Stomach (tissue), 7 donors: ENCODE measurements around the genes RPS15 and REXO1.

DNA sequence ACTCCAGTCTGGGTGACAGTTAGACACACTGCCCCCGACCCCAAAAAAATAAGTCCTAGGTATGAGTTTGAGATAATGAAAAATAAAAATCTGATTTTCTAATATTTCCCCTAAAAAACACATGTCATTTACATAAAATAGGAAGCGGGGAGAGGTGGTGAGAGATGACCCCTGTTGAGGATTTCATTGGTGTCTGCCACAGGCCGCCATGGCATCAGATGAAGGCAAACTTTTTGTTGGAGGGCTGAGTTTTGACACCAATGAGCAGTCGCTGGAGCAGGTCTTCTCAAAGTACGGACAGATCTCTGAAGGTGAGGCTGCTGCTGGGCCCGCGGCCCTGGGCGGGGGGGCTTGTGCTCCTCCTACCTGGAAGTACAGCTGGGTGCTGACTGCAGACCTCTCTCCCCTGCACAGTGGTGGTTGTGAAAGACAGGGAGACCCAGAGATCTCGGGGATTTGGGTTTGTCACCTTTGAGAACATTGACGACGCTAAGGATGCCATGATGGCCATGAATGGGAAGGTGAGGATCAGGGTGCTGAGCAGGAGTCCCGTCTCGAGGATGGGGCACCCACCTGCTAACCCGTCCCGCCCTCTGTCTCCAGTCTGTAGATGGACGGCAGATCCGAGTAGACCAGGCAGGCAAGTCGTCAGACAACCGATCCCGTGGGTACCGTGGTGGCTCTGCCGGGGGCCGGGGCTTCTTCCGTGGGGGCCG, 1.8 kb downstream of the CIRBP start:
- PRO-cap: no peak
- RAMPAGE, long total RNA, 5 experiments: no peak in any of the 5 experiments
- RRBS: no CpG with 5 or more reads among the region's 25 CpGs

DNA sequence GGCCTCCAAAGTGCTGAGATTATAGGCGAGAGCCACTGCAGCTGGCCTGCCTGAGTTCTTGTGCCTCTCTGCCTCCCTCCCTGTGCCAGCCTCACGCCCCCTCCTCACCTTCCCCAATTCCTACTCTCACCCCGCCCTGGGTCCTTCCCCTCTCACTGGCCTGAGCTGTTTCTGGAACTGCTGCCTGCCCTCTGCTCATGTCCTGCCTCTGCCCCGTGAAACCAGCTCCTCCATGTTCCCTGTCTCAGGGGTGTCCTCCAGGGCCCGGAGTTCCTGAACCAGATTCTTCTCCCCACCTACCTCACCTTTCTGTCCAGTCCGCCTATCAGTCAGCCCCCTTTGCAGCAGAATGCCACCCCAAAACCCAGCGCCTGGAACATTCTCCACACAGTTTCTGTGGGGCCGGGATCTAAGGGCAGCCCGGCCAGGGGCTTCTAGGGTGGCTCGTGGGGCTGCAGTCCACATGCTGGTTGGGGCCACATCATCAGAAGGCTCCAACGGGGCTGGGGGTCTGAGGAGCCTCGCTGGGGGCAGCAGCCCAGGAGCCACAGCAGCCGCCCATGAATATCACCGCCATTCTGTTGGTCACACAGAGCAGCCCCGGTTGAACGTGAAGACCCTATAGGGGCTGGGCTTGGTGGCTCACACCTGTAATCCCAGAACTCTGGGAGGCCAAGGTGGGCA, 3.1 kb upstream of the NDUFS7 start:
- PRO-cap: no peak
- RAMPAGE, long total RNA, 5 experiments: no peak in any of the 5 experiments
- RRBS: no CpG with 5 or more reads among the region's 16 CpGs

GRCh38 chr19:1395370-1396565, 5.6 kb downstream of the GAMT start:
- PRO-cap: unidirectional peak, plus-strand start at chr19:1395770
- RAMPAGE, long total RNA, 5 experiments: no peak in any of the 5 experiments
- RRBS: 60% methylated on average over 19 of the region's 57 CpGs

- PRO-cap: bidirectional peak, plus-strand start at chr19:1412108, minus-strand start at chr19:1411865
- RAMPAGE, long total RNA, 5 experiments: start-site peak on the plus strand in 2 of 5 experiments, at chr19:1411487-1412450 at its widest, 5 to 18 reads per replicate
- RRBS: no CpG with 5 or more reads among the region's 32 CpGs
These were observed 4.3 kb downstream of the DAZAP1 start for GRCh38 chr19:1411330-1412465.

GRCh38 chr19:1412466-1412718, 5.0 kb downstream of the DAZAP1 start:
- PRO-cap: unidirectional peak, minus-strand start at chr19:1412595
- RAMPAGE, long total RNA, 5 experiments: no peak in any of the 5 experiments
- RRBS: 36% methylated on average over 4 of the region's 10 CpGs

GRCh38 chr19:1438318-1439351, at the start of gene RPS15:
RPS15 (plus strand) TSS chr19:1438396.
- PRO-cap: bidirectional peak, plus-strand start at chr19:1438405, minus-strand start at chr19:1438248
- RAMPAGE, long total RNA, 5 experiments: start-site peak on the plus strand in 5 of 5 experiments, at chr19:1438396-1438428 at its widest, 103 to 17,701 reads per replicate
- RRBS: 2% methylated on average over 35 of the region's 104 CpGs

DNA sequence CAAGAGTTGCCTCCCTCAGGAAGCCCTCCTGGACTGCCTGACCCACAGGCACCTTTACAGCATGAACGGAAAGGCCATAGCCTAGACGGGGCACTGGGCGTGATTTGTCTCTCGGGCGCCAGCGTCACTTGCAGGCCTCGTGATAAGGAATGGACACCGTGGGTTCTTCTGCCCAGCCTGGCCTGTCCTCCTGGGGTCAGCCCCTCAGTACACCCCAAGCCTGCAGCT, 911 bp upstream of the UQCR11 start:
- PRO-cap: no peak
- RAMPAGE, long total RNA, 5 experiments: no peak in any of the 5 experiments
- RRBS: no CpG with 5 or more reads among the region's 8 CpGs

GRCh38 chr19:1609147-1610040, 4.1 kb upstream of the UQCR11 start:
- PRO-cap: no peak
- RAMPAGE, long total RNA, 5 experiments: no peak in any of the 5 experiments
- RRBS: no CpG with 5 or more reads among the region's 24 CpGs

DNA sequence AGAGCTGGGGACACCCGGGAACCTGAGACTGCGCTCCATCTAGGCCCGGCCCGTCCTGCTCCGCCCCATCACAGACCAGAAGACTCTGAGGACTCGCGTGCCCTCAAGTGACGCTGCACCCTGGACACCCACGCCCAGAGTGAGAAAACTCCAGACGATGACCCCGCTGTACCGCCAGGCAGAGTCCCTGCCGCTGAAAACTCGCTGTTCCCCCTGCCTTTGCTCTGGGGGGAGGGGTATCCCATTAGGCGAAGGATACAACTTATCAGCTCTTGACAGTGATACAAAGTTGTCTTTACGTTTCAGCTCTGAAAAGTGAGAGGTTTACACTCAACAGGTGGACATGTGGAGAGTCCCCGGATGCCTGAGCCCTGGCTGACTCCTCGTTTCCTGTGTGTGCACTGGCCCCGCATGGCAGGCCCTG, 5.9 kb downstream of the TCF3 start:
- PRO-cap: no peak
- RAMPAGE, long total RNA, 5 experiments: no peak in any of the 5 experiments
- RRBS: no CpG with 5 or more reads among the region's 19 CpGs

GRCh38 chr19:1648705-1649777, 3.4 kb downstream of the TCF3 start:
- PRO-cap: no peak
- RAMPAGE, long total RNA, 5 experiments: no peak in any of the 5 experiments
- RRBS: no CpG with 5 or more reads among the region's 27 CpGs

DNA sequence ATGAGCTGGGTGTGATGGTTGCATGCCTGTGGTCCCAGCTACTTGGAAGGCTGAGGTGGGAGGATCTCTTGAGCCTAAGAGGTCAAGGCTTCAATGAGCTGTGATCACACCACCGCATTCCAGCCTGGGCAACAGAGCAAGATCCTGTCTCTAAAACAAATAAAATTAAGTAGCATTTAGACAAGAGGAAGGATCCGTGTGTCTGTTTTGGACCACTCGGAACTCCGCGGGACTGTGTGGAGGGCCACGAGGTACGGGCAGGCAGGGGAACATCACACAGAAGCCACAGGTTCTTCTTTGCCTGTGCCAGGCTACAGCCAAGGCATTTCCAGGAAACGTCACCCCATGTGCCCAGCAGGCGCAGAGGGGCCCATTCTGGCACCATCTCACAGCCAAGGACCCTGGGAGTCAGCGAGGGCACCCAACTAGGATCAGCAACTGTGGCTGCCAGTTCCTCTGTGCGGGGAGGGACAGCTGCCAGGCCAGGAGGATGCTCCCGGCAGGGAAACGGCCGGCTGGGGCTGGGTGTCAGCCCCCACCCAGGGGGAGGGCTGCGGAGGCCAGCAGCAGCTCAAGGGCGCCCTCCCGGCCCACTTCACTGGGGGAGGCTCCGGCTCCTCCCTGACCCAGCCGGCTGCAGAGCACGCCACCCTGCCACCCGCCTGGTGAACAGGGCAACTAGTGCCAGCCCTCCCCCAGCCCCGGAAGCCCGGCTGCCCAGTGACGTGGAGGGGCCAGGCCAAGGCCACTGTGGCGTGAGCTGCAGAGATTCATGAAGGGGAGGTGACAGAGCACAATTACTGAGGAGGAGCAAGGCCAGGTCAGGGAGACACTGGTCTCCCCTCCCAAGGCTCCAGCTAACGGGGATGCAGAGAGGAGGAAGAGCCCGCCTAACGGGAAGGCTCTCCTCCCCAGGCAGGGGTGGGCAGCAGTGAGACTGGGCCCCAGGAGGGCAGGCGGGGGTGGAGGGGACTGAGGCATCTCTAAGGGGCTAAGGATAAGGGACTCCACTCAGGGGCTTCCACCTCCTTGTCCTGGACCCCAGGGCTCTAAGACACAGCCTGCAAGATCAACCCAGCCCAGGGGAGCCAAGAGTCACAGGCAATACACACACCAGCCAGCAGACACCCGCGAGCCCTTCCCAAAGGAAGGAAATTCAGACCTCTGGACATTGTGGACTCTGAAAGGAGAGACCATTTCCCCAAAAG, 14.8 kb downstream of the REXO1 start:
- PRO-cap: no peak
- RAMPAGE, long total RNA, 5 experiments: no peak in any of the 5 experiments
- RRBS: 66% methylated on average over 8 of the region's 31 CpGs

DNA sequence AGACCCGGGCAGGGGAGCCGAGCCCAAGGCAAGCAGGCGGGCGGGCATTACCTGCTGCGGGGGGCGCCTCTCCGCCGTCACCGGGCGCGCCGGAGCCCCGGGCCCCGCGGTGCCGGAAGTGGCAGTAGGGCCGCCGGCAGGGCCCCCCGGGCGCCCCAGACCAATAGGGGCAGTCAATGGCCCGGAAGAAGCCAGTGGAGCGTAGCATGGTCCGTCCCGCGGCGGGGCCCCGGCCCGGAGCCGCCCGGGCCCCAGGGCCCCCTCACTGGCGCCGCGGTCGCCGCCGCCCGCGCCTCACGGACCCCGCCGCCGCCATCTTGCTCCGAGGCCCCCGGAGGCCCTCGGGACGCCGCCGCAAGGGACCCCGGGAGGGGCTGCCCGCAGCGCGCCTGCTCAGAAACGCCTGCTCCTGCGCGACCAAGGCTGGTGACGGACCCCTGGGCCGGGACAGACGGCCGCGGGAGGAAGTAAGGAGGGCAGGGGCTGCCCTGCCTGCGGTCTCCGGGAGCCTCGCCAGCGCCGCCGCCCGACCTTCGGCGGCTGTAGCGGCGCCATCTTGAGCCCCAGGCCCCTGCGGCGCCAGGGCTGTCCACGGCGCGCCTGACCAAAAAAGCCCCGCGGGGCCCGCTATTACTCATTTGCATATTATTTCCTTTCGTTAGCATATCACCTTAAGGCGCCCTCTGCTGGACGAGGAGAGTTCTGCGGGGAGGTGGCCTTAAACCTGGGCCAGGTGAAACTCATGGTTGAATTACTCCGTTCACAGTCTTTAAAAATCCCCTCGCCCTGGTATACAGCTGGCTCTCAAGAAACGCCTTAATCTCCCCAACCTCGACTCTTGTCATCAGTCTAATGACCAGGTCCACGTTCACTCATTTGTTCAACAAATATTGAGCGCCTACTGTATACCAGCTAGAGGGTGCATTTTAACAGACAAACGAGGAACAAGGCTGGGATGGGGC, at the start of gene REXO1:
Gene REXO1, minus strand, starts transcription at position 333 of the 962 bp plus-strand sequence.
- PRO-cap: unidirectional peak, minus-strand start at position 319 of the sequence; unidirectional peak, minus-strand start at position 558 of the sequence
- RAMPAGE, long total RNA, 5 experiments: no peak in any of the 5 experiments
- RRBS: 1% methylated on average over 39 of the region's 90 CpGs

GRCh38 chr19:1854019-1854489, 5.8 kb upstream of the REXO1 start:
- PRO-cap: no peak
- RAMPAGE, long total RNA, 5 experiments: start-site peak on the minus strand in 2 of 5 experiments, at chr19:1854111-1854301 at its widest, 11 to 23 reads per replicate
- RRBS: 63% methylated on average over 1 of the region's 13 CpGs

DNA sequence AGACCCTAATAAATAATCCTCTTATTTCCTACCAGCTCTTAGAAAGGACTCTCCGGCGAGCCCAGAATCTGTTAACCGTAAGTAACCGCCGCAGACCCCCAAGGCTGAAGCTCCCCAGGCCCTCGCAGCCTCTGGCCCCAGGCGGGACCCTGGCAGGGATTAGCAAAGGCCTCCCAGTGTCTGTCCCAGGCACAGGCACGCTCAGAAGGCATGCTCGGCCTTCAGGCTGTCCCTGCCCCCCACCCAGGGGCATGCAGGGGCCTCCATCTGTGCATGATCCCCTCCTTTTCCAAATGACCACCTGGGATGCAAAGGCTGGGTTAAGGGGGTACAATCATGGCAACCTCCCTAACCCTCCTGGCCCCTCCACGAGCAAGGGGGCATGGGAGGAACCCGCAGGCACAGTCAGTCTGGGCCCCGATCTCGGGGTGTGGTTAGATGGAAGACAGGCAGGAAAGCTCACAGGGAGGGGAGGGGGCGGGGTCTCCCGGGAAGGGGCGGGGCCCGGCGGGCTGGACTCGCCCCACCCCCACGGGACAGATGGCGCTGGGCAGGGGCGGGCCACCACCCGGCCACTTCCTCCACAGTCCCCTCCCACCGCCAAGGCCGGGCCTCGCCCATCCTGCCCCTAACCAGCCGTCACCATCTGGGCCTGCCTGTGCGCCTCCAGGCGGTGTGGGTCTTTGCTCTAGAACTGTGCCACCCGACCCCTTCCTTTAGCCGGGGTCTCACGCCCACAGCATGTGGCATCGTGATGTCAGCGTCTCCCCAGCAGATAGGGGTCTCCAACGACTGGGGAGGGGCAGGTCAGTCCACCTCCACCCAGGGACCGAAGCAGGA, 6.9 kb upstream of the REXO1 start:
- PRO-cap: bidirectional peak, plus-strand start at position 620 of the sequence, minus-strand start at position 432 of the sequence
- RAMPAGE, long total RNA, 5 experiments: no peak in any of the 5 experiments
- RRBS: 11% methylated on average over 13 of the region's 36 CpGs

DNA sequence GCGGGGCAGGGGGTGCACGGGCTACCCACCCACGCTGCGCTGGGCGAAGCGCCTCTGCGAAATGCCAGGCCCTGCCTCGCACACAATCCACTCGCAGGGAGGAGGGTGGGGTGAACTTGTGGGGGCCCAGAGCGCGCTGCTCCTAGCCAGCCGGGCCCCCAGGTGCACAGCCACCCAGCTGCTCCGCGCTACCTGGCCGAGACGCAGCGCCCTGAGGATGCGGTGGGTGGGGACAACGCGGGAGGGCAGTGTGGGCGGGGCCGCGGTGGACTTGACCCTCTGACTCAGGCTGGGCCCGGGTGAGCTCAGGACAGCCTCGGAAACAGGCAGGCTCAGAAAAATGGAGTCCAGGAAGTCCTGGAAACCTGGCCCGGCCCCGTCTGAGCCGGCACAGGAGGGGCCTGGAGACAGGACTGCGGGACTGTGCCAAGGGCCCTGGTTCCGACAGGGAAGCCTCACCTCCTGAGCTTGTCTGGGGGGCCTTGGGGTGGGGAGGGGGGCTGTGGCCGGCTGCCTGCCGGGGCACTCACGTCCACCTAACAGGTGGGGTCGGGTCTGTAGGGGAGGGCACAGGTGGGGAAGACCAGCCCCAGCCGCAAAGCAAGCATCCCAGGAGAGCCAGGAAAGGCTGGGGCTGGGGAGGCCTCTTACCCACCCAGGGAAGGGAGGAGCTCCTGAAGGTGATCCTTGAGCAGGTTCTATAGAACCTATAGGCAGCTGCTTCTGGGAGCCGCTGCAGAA, 6.0 kb downstream of the KLF16 start:
- PRO-cap: bidirectional peak, plus-strand start at position 302 of the sequence, minus-strand start at position 213 of the sequence
- RAMPAGE, long total RNA, 5 experiments: no peak in any of the 5 experiments
- RRBS: 6% methylated on average over 5 of the region's 36 CpGs

DNA sequence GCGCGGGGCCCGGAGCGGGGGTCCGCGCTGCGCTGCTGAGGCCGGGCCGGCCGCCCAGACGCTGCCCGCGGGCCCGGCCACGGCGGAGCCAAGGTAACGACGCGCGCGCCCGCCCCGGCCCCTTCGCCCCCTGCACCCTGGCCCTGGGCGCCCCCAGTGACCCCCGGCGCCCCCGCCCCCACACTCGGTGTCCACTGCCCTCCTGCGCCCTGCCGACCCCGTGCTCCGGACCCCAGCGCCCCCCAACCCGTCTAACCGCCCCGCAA, 287 bp downstream of the CSNK1G2 start:
- PRO-cap: no peak
- RAMPAGE, long total RNA, 5 experiments: start-site peak on the plus strand in 2 of 5 experiments, centred at positions 58 to 74 of the sequence, 18 to 28 reads per replicate
- RRBS: 2% methylated on average over 20 of the region's 37 CpGs

DNA sequence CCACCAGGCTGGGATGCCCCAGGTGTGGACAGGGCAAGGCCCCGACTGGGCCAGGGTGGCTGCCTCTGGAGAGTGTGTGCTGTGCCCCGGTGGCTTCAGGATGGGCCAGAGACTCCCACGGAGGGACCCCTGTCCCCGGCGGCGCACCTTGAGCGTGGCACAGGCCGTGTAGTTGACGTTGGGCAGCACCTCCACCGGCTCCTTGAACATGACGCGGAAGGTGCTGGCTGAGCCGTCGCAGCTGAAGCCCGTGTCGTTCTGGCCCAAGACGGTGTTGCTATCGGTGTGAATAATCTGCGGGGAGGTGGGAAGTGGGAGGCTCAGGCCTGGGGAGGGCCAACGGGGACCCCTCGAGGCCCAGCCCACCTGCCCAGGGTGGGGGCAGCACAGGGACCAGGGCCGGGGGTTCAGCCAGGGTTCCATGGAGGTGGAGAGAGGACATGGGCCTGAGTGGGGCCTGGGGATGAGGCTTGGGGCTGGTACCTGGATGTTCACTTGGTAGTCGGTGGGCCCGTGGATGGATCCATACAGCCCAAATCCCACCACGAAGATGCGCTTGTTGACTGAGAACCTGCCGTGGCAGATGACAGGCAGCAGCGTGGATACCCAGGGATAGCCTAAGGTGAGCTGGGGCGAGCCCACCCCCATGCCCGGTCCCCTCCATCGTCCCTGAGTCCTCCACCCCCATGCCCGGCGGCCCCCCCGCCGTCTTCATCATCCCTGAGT, 28.7 kb downstream of the BTBD2 start:
- PRO-cap: no peak
- RAMPAGE, long total RNA, 5 experiments: start-site peak on the minus strand in 1 of 5 experiments, centred at position 221 of the sequence, 24 reads per replicate
- RRBS: 90% methylated on average over 13 of the region's 35 CpGs

DNA sequence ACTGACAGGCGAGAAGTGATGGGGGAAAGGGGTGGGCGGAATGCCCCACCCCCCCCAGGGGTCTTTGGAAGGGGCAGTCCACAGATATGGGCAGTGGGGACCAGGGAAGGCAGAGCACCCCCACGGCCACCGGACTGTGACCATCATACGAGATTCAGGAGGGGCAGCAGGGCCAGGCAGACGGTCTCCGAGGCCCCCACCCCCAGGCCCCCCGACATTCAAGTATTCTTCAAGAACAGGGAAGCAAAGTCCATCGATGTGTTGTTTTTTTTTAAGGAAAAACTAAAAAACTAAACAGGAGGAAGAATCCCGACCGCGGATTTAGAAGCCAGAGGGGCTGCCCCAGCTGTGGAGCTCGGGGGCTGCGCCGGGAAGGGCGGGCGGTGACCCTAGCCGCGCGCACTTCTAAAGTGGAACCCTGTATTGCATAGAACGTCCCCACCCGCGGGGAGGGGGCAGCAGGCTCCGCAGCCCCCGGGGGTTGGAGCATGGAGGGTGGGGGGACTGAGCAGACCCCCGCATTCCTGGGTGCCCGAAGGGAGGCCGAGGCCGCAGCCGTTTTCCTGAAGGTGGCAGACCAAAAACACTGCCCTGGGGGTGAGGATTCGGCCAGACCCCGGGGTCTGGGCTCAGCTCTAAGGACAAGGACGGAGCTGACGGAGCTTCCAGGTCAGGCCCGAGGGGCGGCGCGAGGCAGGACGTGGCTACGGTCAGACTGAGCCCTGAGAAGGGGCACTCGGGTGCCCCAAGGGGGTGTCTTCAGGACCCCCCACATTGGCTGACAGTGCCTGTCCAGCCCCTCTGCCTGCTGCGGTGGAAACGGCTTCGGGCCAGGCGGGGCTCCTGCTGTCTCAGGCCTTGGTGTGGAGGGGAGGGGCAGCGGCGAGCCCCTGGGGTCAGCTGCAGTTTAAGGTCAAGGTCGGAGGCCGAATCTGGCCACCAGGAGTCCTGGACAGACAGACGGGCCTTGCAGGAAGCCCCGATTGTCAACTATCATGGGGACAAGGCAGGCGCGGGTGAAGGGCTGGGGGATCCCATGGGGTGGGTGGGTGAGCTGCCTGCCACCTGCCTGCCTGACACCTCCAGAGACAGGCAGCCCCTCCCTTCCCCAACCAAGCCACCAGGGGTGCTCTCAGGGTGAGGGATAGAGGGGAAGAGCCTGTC, 12.7 kb downstream of the MKNK2 start:
- PRO-cap: unidirectional peak, minus-strand start at position 912 of the sequence
- RAMPAGE, long total RNA, 5 experiments: start-site peak on the minus strand in 1 of 5 experiments, centred at position 674 of the sequence, 34 reads per replicate
- RRBS: 91% methylated on average over 10 of the region's 53 CpGs

DNA sequence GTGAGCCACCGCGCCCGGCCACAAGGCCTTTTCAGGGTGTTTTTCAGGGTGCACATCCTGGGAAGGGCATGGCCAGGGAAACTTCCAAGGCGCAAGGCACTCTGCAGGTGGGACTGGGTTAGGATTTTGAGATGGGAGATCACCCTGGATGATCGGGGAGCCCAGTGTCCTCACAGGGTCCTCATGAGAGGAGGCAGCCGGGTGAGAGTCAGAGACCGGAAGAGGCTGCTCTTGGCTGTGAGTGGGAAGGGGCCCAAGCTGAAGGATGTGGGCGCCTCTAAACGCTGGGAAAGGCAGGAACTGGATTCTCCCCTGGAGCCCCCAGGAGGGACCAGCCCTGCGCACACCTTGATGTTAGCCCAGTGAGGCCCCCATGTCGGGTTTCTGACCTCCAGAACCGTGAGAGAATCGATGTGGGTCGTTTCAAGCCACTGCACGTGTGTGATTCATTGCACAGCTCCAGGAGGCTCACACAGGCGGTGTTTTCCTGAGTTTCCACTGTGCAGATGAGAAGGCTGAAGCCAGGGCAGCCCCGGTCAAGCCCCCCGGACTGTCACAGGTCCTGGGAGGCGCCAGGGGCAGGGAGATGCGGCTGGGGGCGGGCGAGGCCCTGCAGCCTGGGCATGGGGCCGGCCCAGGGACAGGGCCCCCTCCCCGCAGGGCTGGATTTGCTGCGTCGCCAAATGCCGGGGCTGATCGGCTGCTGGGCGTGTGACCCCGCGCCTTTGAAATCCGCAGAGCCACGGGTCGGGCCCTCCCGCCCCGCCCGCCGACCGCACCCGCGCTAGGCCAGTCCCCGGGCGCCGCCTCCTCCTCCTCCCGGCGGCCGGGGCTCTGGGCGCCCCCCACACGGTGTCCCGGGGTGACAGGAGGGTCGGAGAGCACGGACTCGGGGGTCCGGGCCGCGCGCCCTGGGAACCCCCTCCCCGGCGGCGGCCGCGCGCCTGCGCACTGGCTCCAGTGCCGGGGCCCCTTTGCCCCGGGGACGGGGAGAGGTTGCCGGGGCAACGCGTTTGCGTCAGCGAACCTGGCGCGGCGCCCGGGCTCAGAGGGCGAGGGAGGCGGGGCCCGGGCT, 9.8 kb upstream of the MKNK2 start:
- PRO-cap: bidirectional peak, plus-strand start at position 728 of the sequence, minus-strand start at position 734 of the sequence; bidirectional peak, plus-strand start outside the sequence, minus-strand start at position 976 of the sequence
- RAMPAGE, long total RNA, 5 experiments: no peak in any of the 5 experiments
- RRBS: 1% methylated on average over 37 of the region's 79 CpGs

- PRO-cap: no peak
- RAMPAGE, long total RNA, 5 experiments: no peak in any of the 5 experiments
- RRBS: no CpG with 5 or more reads among the region's 17 CpGs
These were observed 16.8 kb downstream of the MOB3A start for GRCh38 chr19:2079273-2079755.